ENCODE measurements around the gene DEFB119.

DNA sequence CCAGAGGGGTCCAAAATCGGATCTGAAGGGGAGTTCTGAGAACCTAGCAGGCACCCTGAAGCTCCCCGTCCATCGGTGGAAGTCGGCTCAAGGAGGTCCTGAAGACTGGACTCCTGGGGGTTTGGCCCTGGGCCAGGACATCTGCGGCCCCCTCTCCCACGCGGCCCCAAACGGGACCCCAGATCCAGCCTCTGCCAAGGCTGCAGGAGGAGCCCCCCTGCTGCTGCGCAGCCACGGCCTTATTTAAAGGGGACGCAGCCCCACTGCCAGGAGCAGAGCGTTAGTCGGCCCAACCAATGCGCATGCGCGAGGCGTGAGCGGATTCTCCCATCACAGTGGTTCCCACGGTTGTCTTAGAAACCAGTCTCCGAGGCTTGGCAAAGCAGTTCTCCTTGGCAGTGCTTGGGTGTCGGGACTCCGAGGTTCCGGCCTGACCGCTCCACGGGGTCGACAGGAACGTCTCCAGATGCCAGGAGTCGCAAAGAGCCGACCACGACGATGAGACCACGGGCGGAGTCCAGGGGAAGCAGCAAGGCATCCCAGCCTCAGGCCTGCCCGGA lies 288.3 kb upstream of the ZNF337 start:
- PRO-cap, result no peak
- RAMPAGE, long total RNA, 5 experiments, result no peak in any of the 5 experiments
- RRBS, result no CpG with 5 or more reads among the region's 34 CpGs

- PRO-cap, result no peak
- RAMPAGE, long total RNA, 5 experiments, result no peak in any of the 5 experiments
- RRBS, result no CpG with 5 or more reads among the region's 14 CpGs
Measured at GRCh38 chr20:26135789-26136290, 439.2 kb upstream of the ZNF337 start.

DNA sequence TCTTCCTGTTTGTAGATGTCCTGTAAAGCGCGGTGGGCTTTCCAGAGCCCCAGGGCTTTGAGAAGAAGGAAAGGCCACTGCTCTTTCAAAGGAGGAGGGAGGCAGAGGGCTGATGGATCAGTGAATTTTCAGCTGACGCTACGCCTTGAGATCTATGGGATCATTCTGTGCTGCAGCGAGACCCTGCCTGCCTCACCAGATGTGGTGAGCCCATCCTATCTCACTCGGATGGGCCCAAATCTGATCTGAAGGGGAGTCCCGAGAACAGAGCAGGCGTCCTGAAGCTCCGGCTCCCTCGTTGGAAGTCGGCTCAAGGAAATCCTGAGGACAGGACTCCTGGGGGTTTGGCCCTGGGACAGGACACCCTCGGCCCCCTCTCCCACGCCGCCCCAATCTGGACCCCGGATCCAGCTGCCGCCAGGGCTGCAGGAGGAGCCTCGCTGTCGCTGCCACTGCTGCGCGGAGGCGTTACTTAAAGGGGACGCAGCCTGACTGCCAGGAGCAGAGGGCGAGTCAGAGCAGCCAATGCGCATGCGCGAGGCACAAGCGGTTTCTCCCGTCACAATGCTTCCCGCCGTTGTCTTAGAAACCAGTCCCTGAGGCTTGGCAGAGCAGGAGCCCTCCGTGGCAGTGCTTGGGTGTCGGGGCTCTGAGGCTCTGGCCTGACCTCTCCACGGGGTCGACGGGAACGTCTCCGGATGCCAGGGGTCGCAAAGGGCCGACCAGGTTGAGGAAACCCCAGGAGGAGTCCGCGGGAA lies 1568.0 kb upstream of the DEFB115 start:
- PRO-cap, result no peak
- RAMPAGE, long total RNA, 5 experiments, result no peak in any of the 5 experiments
- RRBS, result no CpG with 5 or more reads among the region's 41 CpGs

- PRO-cap, result no peak
- RAMPAGE, long total RNA, 5 experiments, result no peak in any of the 5 experiments
- RRBS, result no CpG with 5 or more reads among the region's 55 CpGs
Measured at GRCh38 chr20:30513085-30514269, 744.0 kb upstream of the DEFB115 start.

- PRO-cap, result no peak
- RAMPAGE, long total RNA, 5 experiments, result no peak in any of the 5 experiments
- RRBS, result no CpG with 5 or more reads among the region's 1 CpG
Measured at GRCh38 chr20:31390432-31390979, at the start of gene DEFB119. Gene DEFB119, minus strand, starts transcription at chr20:31390590.

- PRO-cap, result bidirectional peak, plus-strand start at chr20:31604418, minus-strand start at chr20:31604251
- RAMPAGE, long total RNA, 5 experiments, result start-site peak on the plus strand in 2 of 5 experiments, at chr20:31604298-31604448 at its widest, 17 to 33 reads per replicate
- RRBS, result under 1% methylated on average over 17 of the region's 57 CpGs
Measured at GRCh38 chr20:31603827-31604984, 883 bp upstream of the ID1 start.

GRCh38 chr20:31638119-31638508 lies 402 bp downstream of the COX4I2 start:
- PRO-cap, result no peak
- RAMPAGE, long total RNA, 5 experiments, result no peak in any of the 5 experiments
- RRBS, result no CpG with 5 or more reads among the region's 2 CpGs

GRCh38 chr20:31644743-31645008 lies 7.0 kb downstream of the COX4I2 start:
- PRO-cap, result no peak
- RAMPAGE, long total RNA, 5 experiments, result no peak in any of the 5 experiments
- RRBS, result no CpG with 5 or more reads among the region's 8 CpGs

- PRO-cap, result no peak
- RAMPAGE, long total RNA, 5 experiments, result no peak in any of the 5 experiments
Measured at GRCh38 chr20:31665031-31665553, 27.4 kb downstream of the COX4I2 start.

GRCh38 chr20:31704298-31705202 lies 18.1 kb downstream of the BCL2L1 start:
- PRO-cap, result bidirectional peak, plus-strand start at chr20:31704820, minus-strand start at chr20:31704585
- RAMPAGE, long total RNA, 5 experiments, result no peak in any of the 5 experiments
- RRBS, result no CpG with 5 or more reads among the region's 9 CpGs

GRCh38 chr20:31900967-31901485 lies 30.6 kb downstream of the TTLL9 start:
- PRO-cap, result no peak
- RAMPAGE, long total RNA, 5 experiments, result no peak in any of the 5 experiments
- RRBS, result no CpG with 5 or more reads among the region's 7 CpGs

DNA sequence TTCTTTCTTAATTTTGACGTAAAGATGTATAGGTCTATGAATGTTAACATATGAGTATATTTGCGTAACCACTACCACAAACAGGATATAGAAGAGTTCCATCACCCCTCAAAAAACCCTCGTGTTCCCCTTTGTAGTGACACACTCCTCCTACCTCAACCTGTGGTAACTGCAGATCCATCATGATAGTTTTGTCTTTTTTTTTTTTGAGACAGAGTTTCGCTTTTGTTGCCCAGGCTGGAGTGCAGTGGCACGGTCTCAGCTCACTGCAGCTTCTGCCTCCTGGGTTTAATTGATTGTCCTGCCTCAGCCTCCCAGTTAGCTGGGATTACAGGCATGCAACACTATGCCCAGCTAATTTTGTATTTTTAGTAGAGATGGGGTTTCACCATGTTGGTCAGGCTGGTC lies 28.1 kb upstream of the KIF3B start:
- PRO-cap, result no peak
- RAMPAGE, long total RNA, 5 experiments, result no peak in any of the 5 experiments
- RRBS, result no CpG with 5 or more reads among the region's 5 CpGs

DNA sequence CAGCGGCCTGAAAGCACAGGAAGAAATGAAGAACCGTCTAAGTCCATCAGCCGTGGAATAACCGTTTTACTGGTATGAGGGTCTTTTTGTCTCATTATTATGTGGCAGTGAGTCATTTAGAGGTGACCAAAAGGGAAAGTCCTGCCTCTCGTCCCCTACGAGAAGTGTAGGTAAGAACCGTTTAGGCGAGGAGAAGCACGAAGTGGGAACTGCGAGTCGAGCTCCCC lies 522 bp upstream of the ASXL1 start:
- PRO-cap, result no peak
- RAMPAGE, long total RNA, 5 experiments, result no peak in any of the 5 experiments
- RRBS, result no CpG with 5 or more reads among the region's 11 CpGs

DNA sequence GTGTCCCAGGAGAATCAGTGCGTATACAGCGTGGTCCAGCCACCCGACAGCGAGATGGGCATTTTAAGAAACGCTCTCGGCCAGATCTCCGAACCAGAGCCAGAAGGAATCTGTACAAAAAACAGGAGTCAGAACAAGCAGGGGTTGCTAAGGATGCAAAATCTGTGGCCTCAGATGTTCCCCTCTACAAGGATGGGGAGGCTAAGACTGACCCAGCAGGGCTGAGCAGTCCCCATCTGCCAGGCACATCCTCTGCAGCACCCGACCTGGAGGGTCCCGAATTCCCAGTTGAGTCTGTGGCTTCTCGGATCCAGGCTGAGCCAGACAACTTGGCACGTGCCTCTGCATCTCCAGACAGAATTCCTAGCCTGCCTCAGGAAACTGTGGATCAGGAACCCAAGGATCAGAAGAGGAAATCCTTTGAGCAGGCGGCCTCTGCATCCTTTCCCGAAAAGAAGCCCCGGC lies 75.3 kb downstream of the ASXL1 start:
- PRO-cap, result unidirectional peak, minus-strand start at position 365 of the sequence
- RAMPAGE, long total RNA, 5 experiments, result start-site peak on the plus strand in 1 of 5 experiments, centred at position 176 of the sequence, 23 reads per replicate
- RRBS, result 82% methylated on average over 1 of the region's 14 CpGs

DNA sequence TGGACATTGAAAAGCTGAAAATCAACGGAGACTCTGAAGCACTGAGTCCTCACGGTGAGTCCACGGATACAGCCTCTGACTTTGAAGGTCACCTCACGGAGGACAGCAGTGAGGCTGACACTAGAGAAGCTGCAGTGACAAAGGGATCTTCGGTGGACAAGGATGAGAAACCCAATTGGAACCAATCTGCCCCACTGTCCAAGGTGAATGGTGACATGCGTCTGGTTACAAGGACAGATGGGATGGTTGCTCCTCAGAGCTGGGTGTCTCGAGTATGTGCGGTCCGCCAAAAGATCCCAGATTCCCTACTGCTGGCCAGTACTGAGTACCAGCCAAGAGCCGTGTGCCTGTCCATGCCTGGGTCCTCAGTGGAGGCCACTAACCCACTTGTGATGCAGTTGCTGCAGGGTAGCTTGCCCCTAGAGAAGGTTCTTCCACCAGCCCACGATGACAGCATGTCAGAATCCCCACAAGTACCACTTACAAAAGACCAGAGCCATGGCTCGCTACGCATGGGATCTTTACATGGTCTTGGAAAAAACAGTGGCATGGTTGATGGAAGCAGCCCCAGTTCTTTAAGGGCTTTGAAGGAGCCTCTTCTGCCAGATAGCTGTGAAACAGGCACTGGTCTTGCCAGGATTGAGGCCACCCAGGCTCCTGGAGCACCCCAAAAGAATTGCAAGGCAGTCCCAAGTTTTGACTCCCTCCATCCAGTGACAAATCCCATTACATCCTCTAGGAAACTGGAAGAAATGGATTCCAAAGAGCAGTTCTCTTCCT lies 77.7 kb downstream of the ASXL1 start:
- PRO-cap, result no peak
- RAMPAGE, long total RNA, 5 experiments, result start-site peak on the plus strand in 1 of 5 experiments, centred at position 83 of the sequence, 27 reads per replicate
- RRBS, result no CpG with 5 or more reads among the region's 13 CpGs

- PRO-cap, result no peak
- RAMPAGE, long total RNA, 5 experiments, result no peak in any of the 5 experiments
- RRBS, result no CpG with 5 or more reads among the region's 10 CpGs
Measured at GRCh38 chr20:32448771-32449594, 90.9 kb downstream of the ASXL1 start.

DNA sequence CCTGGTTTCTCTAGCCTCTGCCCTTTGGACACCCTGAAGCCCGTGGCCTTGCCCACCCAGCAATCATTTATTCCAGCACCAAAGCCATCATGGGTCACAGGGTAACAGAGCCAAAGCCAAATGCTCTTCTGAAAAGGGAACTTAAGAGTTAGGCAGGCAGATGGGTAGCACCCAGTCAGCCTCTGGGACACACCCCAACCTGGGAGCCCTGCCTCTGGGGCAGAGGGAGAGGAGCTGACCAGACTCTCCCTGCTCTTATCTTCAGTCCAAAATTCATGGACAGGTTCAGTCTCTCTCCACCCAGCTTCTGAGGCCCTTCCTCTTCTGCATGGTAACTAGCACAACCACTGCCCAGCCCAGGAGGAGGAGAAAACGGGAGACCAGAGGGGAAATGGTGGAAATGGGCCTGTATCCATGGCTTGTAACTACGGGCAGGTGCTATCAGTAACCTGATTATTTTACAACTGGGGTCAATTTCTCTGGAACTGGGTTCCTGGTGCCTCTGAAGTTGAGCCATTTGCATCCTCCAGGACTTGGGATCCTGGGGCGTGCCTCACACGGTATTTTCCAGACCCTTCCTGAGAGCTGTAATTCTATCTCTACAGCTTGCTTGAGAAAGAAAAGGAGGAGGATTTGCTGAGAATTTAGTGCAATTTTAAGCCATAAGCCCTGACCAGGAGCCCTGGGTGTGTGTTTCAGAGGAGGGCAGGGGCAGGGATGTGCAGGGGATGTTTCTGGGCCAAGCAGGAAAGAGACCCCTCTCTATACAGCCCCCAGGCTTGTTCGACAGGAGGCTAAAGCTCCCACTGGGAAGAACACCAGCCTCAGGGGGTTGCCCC lies 105.3 kb downstream of the NOL4L start:
- PRO-cap, result no peak
- RAMPAGE, long total RNA, 5 experiments, result no peak in any of the 5 experiments
- RRBS, result no CpG with 5 or more reads among the region's 6 CpGs

DNA sequence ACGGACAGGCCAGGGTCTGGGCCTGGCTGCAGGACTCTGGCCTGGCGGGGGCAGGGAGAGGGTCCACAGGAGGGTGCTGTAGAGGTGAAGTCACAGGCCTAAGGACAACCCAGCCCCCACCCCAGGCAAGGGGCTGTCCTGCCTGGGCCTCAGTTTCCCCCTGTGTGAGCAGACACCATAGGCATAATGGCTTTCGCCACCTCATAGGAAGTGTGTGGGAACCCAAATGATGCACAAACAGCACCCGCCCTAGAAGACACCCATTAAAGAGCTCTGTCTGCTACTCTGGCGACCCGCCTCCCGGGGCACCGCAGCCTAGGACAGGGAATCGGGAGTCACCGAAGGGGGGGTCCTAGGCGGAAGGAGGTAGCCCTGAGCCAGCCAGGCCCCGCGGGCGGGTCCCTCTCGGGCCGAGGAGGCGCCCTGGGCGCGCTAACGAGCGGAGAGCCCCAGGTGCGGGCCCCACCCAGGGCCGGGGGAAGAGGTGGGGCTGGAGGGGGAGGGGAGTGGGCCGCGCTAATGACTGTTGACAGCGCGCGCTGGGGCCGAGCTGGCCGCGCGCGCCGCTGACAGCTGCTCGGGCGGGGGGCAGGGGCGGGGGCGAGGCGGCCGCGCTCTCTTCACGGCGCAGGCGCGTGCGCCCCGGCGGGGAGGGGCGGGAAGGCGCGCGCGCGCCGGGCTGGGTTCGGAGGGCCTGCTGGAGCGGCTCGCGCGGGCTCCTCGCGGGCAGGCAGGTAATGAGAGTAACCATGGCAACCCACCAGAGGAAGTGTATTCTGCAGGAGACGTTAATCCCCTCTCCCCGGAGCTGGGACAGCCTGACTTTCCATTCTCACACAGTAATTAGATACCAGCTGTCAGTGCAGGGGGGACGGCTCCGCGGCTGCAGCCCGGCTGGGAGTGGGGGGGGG lies 49.0 kb downstream of the NOL4L start:
- PRO-cap, result bidirectional peak, plus-strand start at position 661 of the sequence, minus-strand start at position 424 of the sequence
- RAMPAGE, long total RNA, 5 experiments, result no peak in any of the 5 experiments
- RRBS, result 2% methylated on average over 10 of the region's 68 CpGs

DNA sequence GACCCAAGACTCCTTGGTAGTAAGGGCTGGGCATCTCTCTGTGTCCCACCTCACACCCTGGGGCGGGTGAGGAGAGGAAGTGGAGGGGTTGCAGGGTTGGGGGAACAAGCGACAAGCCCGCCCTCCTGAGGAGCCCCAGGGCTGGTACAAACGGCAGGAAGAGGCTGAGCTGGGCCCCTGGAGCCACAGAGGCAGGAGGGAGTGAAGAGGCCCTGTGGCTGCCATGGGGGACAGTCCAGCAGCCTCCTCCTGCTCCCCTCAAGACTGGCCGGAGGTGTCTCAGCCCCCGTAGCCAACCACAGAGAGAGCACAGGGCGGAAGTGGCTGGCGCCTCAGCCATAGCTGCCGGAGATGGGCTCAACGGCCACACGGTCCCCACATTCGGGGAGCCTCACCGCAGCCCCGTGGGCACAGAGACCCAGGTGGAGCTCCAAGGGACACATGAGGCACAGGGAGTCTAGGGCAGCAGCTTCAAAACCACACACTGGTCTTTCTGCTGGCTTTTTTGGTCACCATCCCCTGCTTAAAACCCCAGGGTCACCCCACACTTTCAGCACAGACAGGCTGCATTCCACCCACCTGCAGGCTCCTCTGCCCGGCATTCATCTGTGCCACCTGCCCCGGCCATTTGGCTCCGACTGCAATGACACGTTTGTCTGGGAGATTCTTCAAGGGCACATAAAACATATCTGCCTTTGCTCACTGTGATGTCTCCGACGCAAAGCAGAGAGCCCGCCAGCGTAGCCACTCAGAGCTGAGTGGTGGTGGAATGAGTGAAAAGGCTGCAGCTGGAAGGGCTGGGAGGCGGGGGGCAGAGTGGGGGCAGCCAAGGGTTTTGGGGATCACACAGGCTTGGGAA lies 459 bp downstream of the C20orf203 start:
- PRO-cap, result no peak
- RAMPAGE, long total RNA, 5 experiments, result no peak in any of the 5 experiments
- RRBS, result 23% methylated on average over 5 of the region's 23 CpGs

GRCh38 chr20:32851852-32852280 lies 6.9 kb upstream of the EFCAB8 start:
- PRO-cap, result no peak
- RAMPAGE, long total RNA, 5 experiments, result no peak in any of the 5 experiments
- RRBS, result no CpG with 5 or more reads among the region's 1 CpG